GM12891 (cell line): ENCODE measurements around the genes PXT1 and SRSF3.

- RRBS, result no CpG with 5 or more reads among the region's 15 CpGs
Observed at GRCh38 chr6:36123532-36124451, 6.5 kb upstream of the MAPK13 start.

- RRBS, result no CpG with 5 or more reads among the region's 1 CpG
Observed at GRCh38 chr6:36129996-36130147, 441 bp upstream of the MAPK13 start.

GRCh38 chr6:36140050-36140594 is 9.8 kb downstream of the MAPK13 start:
- RRBS, result no CpG with 5 or more reads among the region's 7 CpGs

GRCh38 chr6:36200472-36201766 is 4.4 kb downstream of the BRPF3 start:
- RRBS, result no CpG with 5 or more reads among the region's 27 CpGs

DNA sequence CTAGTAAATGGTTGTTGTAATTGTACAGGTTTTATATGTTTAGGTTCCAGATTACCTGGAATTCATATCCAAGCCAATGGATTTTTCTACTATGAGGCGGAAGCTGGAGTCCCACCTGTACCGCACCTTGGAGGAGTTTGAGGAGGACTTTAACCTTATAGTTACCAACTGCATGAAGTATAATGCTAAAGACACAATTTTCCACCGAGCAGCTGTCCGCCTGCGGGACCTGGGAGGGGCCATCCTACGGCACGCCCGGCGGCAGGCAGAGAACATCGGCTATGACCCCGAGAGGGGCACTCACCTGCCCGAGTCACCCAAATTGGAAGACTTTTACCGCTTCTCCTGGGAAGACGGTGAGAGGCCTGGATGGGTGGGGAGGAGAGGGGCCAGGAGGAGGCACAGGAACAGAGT is 13.6 kb downstream of the BRPF3 start:
- RRBS, result no CpG with 5 or more reads among the region's 14 CpGs

- RRBS, result no CpG with 5 or more reads among the region's 2 CpGs
Observed at GRCh38 chr6:36343408-36343607, 6.6 kb upstream of the BNIP5 start.

- RRBS, result no CpG with 5 or more reads among the region's 4 CpGs
Observed at GRCh38 chr6:36439642-36440024, 3.0 kb downstream of the PXT1 start.

DNA sequence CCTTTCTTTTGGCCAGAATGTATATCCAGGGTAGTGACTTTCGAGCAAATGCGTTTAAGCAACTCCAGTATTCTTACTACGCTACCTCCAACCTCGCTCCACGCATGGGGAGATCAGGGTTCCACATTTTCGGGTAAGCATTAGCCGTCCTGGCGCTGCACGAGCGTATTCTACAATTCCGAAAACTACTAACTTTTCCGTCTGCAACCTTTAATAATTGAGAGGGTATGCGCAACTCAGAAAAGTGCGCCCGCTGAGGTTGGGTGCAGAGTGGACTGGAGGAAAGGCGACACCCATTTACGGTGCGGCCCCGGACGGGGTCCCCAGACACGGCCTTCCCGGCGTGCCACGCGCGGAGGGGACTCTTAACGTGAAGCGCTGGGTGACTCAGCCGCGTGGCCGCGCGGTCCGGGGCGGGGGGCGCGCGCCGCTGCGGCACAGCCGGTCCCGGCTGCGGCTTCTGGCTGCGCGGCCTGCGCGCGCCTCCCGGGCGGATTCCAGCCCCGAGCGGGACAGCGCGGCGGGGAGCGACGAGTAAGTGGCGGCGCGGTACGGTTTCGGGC is at the start of gene PXT1:
TSS of gene PXT1 (minus strand) at position 277 of the 563 bp plus-strand sequence.
- RRBS, result under 1% methylated on average over 32 of the region's 62 CpGs

GRCh38 chr6:36466504-36466983 is 23.7 kb downstream of the KCTD20 start:
- RRBS, result no CpG with 5 or more reads among the region's 4 CpGs

DNA sequence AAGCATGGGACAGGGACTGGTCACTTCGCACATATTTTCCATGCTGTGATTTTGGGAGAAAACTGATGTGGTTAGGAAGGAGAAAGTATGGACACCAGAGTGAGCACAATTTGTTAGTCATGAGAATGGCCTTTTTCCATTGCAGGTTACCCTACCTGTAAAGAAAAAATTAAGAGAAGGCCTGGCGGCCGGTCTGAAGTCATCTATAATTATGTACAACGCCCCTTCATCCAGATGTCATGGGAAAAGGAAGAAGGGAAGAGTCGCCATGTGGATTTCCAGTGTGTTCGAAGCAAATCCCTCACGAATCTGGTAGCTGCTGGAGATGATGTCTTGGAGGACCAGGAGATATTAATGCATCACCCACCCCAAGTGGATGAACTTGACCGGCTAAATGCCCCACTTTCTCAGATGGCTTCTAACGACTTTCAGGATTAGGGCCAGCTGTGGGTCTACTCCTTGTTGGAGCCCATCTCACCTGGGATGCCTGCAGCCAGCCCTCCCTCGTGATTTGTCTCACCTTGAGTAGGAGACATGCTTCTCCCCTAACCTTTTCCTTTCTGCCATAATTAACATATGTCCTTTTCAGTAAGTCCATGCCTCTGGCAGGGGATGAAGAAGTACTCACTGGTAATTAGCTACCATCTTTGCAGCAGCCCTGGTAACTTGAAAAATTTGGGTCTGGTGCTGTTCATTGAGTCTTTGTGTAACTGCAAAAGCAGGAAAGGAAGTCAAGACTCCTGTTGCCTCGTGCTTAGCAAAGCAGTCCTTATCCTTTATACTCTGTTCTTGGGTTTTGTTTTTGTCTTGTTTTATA is 44.1 kb downstream of the KCTD20 start:
- RRBS, result no CpG with 5 or more reads among the region's 11 CpGs

DNA sequence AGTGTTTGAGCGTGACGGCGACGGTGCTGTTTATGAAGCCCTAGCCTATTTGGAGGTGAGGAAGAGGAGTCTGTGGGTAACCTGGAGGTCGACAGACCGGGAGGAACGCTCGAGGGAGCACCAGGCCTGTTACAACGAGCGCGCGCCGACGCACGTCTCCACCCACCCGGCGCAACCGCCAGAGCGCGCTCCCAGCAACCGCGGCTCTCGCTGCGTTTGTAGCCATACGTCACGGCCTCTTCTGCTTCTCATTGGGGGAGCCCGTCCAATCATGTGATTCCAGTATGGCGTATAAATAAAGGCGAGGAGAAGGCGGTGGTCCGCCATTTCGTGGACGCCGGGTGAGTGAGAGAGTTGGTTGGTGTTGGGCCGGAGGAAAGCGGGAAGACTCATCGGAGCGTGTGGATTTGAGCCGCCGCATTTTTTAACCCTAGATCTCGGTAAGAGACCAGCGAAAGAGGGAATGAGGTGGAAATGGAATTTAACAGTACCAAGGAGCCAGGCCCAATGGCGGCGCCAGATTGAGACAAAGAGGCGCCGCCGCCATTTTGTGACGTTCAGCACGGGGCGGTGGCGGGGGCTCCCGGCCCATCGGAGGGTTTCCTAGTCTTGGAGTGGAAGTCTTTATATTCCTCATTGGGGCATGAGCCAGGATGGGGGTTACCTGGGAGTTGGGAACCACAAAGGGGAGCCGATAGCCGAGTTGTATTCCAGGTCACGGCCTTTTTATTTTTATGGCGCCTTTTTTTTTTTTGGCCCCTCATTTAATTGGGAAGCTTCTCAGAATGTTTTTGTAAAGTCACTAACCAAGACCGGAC is at the start of gene SRSF3:
TSS of gene SRSF3 (plus strand) at position 321 of the 818 bp plus-strand sequence.
- RRBS, result under 1% methylated on average over 11 of the region's 58 CpGs

GRCh38 chr6:36604038-36604964 is 10.1 kb downstream of the SRSF3 start:
- RRBS, result no CpG with 5 or more reads among the region's 5 CpGs

- RRBS, result no CpG with 5 or more reads among the region's 14 CpGs
Observed at GRCh38 chr6:36633976-36634650, 40.0 kb downstream of the SRSF3 start.

- RRBS, result no CpG with 5 or more reads among the region's 10 CpGs
Observed at GRCh38 chr6:36666824-36667702, 11.5 kb upstream of the CDKN1A start.

DNA sequence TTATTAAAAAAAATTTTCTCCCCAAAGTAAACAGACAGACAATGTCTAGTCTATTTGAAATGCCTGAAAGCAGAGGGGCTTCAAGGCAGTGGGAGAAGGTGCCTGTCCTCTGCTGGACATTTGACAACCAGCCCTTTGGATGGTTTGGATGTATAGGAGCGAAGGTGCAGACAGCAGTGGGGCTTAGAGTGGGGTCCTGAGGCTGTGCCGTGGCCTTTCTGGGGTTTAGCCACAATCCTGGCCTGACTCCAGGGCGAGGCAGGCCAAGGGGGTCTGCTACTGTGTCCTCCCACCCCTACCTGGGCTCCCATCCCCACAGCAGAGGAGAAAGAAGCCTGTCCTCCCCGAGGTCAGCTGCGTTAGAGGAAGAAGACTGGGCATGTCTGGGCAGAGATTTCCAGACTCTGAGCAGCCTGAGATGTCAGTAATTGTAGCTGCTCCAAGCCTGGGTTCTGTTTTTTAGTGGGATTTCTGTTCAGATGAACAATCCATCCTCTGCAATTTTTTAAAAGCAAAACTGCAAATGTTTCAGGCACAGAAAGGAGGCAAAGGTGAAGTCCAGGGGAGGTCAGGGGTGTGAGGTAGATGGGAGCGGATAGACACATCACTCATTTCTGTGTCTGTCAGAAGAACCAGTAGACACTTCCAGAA is 1.4 kb upstream of the CDKN1A start:
- RRBS, result no CpG with 5 or more reads among the region's 6 CpGs

GRCh38 chr6:36679653-36679924 is 1.1 kb downstream of the CDKN1A start:
- RRBS, result 2% methylated on average over 7 of the region's 22 CpGs

DNA sequence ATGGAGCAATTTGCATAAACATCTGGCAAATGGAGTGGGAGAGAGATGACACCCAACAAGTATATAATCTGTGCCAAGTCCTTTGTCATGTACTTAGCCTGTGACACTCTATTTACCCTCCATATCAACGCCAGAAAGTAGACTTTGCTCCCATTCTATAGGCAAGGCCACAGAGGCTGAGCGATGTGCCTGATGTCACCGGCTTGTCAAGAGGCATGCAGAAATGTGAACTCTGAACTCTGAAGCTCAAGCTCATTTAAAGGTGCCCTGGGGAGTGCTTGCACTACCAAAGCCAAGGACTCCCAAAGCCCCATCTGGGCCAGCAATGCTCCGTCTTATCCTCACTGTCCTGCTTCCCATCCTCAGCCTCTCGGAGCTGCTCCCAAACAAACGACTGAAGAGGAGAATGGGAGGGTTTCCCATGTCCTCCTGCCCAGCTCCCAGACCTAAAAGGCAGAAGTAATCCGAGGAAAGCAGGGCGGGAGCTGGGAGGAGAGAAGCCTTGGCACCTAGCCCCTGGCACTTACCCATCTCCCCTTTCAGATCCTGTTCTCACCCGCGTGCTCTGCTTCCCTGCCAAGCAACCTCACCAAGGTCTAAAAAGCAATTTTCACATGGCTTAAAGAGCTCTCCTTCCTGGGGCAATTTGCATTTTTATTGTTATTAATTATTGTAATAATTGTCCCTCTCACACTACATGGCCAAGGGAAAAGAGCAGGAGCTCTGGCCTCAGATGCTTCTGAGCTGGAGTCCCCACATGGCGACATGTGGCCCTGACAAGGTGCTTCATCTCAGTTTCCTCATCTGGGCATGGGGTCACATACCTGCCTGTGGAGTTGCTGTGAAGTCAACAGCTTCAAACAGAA is 9.1 kb downstream of the CPNE5 start:
- RRBS, result no CpG with 5 or more reads among the region's 11 CpGs

- RRBS, result no CpG with 5 or more reads among the region's 9 CpGs
Observed at GRCh38 chr6:36955605-36956522, 1.3 kb downstream of the PI16 start.

DNA sequence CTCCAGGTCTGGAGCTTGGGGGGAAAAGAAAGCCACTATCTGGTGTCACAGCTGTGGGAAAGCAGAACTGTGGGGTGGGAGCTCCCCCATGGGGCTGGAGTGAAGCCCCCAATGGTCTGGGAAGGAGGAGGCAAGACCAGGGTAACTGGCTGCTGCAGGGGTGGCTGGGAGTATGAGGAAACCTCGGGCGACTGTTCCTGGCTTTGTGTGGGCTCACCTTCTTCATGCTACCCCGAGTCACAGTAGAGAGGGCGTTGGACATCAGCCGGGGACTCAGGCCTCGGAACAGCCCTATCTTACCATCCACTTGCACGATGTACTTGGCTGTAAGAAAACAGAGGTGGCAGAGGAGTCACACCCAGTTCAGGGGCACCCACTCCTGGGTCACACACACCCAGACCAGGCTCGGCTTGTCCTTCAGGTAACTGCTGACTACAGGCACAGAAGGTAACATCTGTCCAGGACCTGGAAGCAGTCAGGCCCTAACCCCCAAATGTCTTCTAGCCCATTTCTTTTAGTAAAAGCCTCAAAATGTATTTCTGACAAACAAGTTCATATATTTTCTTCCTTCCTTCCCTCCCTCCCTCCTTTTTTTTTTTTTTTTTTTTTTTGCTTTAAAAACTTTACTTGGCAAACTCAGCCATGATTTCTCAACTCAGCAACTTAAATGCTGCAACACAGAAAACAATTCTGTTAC is 7.6 kb downstream of the MTCH1 start:
- RRBS, result no CpG with 5 or more reads among the region's 8 CpGs

DNA sequence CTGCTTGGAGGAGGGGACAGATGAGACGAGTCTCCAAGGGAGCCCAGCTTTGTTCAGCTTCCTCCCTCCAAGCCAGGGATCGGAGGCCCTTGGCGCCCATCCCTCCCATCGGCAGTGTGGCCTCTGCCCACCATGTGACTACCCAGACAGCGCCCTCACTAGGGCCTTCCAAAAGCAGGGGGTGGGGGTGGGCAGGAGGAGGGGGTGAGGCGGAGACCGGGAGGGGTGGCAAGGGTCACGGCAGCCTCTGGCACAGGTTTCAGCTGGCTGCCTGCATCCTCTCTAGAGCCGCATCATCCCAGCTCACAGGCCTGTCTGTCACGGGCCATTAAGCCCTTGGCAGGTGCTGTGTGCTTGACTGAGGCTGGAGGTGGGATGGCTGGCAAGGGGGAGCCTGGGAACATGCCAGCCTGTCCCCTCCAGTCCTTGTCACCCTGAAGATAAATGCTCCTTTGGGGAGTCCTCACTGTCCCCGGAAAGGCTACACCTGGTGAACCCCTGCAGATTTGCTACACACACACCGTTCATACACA is 6.3 kb upstream of the FGD2 start:
- RRBS, result no CpG with 5 or more reads among the region's 12 CpGs